Osteoblast (primary cell): ENCODE measurements around a stretch of chr1.

- CAGE, long polyA plus RNA: no peak
- RRBS: no CpG with 5 or more reads among the region's 25 CpGs
Observed at GRCh38 chr1:29283214-29284319, 47.2 kb downstream of the PTPRU start.

- CAGE, long polyA plus RNA: no peak
- RRBS: no CpG with 5 or more reads among the region's 6 CpGs
Observed at GRCh38 chr1:29417176-29417474, 180.8 kb downstream of the PTPRU start.

DNA sequence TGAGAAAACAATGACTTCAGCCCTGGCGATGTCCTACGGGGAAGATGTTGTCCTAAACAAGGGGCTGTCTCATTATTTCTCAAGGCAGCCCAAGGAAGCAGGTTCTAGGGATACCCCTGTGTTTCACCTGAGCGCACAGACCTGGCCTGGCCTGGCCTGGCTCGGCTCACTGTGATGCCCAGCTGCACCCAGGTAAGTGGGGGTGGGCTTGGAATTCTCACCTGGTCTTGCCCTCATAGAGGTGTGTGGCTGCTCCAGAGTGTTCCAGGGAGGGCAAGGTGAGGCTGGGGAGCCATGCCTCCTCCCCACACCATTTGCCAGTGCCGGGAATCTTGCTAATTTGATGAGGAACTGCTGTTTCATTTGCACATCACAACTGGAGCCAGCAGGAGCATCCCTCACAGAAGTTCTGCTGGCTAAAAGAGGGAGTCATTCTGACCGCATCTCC, 601.0 kb downstream of the PTPRU start:
- CAGE, long polyA plus RNA: no peak
- RRBS: no CpG with 5 or more reads among the region's 6 CpGs

- CAGE, long polyA plus RNA: no peak
- RRBS: no CpG with 5 or more reads among the region's 1 CpG
Observed at GRCh38 chr1:29999846-30000246, 723.5 kb downstream of the MATN1 start.

- CAGE, long polyA plus RNA: no peak
- RRBS: no CpG with 5 or more reads among the region's 20 CpGs
Observed at GRCh38 chr1:30728216-30728973, 5.0 kb upstream of the MATN1 start.

DNA sequence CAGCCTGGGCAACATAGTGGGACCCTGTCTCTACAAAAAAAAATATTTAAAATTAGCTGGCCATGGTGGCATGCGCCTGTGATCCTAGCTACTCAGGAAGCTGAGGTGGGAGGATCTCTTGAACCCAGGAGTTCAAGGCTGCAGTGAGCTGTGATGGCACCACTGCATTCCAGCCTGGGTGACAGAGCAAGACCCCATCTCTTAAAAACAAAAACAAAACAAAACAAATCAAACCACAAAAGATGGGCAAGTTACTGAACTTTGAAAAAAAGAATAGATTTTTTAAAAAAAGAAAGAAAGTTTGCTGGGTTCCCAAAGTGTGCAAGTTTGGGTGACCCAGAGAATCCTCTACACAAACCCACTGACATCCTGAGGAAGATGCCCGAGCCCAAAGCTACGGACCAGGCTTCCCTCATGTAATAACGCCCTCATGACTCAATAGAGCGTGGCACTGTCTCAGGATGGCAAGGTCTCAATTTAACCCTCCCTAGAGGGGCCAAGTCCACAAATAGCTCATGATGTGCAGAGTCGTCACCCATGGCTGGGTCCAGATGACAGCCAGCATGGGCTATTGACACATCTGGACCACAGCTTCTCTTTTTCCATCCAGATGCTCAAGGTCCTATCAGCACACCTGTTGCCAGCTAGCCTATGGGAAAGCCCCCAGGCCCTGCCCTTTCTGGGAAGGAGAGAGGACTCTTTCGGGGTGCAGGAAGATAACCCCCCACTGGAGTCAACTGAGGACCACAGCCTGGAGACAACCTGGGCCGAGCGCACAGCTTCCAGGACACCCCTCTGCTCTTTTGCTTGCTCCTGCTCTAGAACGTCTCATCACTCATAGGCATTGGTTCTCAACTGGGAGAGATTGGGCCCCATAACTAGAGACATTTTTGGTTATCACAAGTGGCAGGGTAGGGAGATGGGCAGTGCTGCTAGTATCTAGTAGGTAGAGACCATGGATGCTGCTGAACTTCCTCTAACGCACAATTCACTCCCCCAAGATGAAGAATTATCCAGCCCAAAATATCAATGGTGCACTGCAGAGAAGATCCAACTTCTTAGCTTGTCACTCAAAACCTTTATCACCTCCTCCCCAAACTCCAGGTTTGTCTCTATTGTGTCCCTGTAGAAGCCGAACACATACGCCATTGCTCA, 2.9 kb downstream of the LAPTM5 start:
- CAGE, long polyA plus RNA: no peak
- RRBS: no CpG with 5 or more reads among the region's 13 CpGs

GRCh38 chr1:30755490-30756095, 2.0 kb downstream of the LAPTM5 start:
- CAGE, long polyA plus RNA: no peak
- RRBS: no CpG with 5 or more reads among the region's 8 CpGs

DNA sequence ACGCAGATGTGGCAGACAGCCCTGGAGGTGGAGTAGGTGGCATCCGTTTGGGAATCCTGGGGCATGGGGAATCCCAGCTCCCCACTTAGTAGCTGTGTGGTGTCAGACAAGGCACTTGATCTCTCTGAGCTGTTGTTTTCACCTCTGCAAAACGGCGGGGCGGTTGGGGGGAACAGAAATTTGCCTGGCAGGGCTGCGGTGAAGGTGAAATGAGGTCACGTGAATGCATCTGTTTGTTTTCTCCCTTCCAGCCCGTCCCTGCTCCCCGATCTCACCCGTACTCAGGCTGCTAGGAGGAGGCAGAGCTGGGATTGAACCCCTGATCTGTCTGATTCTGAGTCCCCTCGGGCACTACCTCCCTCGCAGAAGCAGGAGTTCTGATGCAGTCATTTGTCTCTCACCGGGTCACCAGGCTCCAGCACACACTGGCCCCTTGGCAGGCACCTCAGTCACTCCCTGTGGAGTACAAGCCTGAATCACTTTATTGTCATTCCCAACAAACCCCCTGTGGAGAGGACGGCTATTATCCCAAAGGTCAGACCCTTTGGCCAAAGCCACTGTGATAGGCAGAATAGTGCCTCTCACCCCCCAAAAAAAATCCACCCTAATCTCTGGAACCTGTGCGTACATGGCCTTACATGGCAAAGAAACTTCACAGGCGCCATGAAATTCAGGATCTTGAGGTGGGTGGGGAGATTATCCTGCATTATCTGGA, 2.4 kb upstream of the LAPTM5 start:
- CAGE, long polyA plus RNA: no peak
- RRBS: no CpG with 5 or more reads among the region's 16 CpGs

DNA sequence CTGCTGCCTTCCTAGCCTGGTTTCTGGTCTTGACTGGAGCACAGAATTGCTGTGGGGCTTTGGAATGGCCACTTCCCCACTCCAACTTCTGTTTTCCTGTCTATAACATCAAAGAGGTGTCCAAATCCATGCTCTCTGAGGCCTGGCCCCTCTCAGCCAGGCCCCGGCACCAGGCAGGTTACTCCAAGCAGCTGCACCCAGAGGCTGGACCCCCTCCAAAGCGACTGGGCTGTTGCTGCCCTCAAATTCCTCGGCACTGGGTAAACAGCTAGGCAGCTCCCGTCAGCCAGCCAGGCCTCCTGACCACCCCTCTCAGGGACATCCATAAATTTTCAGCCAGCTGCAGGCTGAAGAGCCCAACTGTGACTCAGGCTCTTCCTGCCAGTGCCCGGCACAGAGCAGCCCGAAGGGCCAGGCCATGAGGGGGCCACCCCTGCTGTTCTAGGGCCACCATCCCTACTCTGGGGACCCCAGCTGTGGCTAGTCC, 5.9 kb upstream of the LAPTM5 start:
- CAGE, long polyA plus RNA: no peak
- RRBS: no CpG with 5 or more reads among the region's 6 CpGs

DNA sequence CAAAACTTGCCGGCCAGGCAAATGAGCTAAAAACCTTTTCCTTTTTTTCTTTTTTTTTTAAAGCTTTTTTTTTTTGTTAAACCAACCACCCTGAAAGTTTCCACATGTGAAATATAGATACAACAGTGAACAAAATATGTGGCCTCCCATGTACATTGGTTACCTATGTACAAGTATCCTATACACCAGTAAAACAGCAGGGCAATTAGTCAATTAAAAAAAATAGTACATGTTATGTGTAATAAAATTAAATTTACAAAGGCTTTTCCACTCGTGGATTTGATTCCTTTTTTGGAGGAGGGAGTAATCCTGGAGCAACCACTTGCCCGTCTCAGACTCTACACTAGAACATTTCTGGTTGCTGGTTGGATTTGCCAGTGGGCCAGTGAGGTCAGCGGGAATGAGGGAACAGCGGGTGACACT, 24.2 kb upstream of the SDC3 start:
- CAGE, long polyA plus RNA: no peak
- RRBS: no CpG with 5 or more reads among the region's 5 CpGs

GRCh38 chr1:30933982-30934258, 25.4 kb upstream of the SDC3 start:
- CAGE, long polyA plus RNA: no peak
- RRBS: no CpG with 5 or more reads among the region's 4 CpGs

- CAGE, long polyA plus RNA: no peak
- RRBS: no CpG with 5 or more reads among the region's 6 CpGs
Observed at GRCh38 chr1:31063529-31064003, 2.0 kb downstream of the PUM1 start.

DNA sequence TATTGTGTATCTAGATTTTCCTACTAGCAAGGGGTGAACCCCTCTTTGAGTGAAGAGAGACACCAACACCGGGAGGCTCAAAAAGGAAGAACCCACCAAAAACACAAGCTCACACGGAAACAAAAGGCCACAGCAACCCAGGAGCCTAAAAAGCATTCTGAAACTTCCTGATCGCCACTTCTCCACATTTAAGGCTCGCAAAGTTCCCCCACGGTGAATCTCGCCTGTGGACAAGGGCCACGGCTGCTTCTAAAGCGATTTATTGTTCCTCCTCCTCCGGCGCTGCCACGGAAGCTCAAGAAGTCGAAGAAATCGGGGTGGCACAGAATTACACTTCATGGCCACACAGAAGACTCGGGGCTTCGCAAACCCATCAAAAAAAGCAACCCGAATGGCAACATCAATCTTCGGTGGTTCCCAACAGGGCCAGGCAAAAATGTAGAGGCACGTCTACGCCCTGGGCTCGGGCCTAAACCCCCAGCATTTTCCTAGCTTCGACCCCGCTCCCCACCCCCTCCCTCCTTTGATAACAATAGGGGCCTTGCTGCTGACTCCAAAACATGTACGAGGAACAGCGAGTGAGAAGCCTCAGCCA, 526 bp downstream of the PUM1 start:
- CAGE, long polyA plus RNA: no peak
- RRBS: no CpG with 5 or more reads among the region's 24 CpGs

GRCh38 chr1:31100938-31101504, 35.5 kb upstream of the PUM1 start:
- CAGE, long polyA plus RNA: no peak
- RRBS: no CpG with 5 or more reads among the region's 5 CpGs

DNA sequence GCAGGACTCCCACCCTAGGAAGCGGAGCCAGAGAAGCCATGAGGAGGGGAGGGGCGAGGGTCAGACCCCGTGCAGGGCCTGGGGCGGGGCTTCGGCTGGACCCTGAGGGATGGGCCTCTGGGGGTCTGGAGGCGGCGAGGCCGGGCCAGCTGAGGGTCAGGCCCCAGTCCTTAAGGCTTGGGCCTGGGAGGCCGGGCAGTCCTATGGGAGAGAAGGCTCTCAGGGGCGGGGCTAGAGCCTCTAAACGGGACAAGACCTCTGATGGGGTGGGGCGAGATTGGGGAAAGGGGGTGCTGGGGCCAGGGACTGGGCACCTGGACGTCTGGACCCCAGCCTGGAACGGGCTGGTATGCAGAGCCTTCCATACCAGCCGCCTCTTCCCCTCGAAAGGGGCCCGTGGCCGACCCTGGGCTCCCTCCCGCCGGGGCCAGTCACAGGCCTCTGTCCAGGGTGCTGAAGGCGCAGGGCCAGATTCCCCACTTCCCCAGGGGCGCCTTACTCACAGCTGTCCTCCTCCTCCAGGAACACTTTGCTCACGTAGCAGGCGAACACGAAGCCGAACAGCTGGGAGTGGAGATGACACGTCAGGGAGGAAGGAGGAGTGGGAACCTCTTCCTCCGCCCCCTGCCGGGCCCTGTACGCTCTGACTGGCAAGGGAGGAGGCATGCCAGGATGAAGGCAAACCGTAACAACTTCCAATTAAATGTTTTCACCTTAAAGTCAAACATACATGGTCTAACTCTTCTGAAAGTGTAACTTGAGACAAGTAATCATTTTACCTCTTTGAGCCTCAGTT, 57.5 kb downstream of the NKAIN1 start:
- CAGE, long polyA plus RNA: no peak
- RRBS: 2% methylated on average over 2 of the region's 31 CpGs

GRCh38 chr1:31371432-31372424, 1.1 kb downstream of the FABP3 start:
- CAGE, long polyA plus RNA: no peak
- RRBS: no CpG with 5 or more reads among the region's 9 CpGs

DNA sequence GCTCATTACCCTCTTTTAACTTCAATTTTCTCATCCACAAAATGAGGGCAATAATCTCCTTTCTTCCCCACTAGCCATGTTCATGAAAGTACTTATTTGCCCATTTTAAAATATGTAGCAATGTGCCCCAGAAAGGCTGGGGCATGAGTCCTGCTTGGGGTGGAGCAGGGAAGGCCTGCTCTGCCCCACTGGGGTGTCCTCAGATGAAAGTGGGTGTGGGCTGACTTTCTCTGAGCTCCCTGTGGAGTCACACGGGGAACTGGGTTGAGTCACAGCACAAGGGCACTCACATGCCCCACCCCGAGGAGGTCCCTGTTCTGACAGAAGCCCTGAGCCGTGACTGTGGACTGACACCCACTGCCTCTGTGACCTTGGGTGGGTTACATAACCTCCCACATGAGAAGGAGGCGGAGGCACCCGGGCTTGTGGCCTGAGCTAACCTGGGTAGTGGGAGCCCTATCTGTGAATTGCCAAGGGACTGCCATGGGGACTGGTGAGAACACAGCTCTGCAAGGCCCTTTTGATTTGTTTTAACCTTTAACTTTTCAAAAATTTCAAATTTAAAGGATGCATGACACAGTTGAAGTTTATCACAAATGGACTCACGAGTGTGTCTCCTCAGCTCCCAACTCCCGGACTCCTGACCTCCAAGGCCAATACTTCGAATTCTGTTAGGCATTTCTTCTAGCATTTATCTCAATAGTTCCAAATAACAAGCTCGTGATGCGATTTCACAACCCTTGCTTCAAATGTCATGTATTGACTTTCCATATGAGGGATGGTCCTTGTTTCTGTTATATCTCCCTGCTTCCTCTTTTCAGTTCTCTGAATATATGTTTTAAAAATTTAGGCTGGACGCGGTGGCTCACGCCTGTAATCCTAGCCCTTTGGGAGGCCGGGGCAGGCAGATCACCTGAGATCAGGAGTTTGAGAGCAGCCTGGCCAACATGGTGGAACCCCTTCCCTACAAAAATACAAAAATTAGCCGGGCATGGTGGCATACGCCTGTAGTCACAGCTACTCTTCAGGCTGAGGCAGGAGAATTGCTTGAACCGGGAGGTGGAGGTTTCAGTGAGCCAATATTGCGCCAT, 52.3 kb upstream of the TINAGL1 start:
- CAGE, long polyA plus RNA: no peak
- RRBS: no CpG with 5 or more reads among the region's 18 CpGs

- CAGE, long polyA plus RNA: no peak
- RRBS: no CpG with 5 or more reads among the region's 30 CpGs
Observed at GRCh38 chr1:31644935-31645411, 297 bp upstream of the PEF1 start.

- CAGE, long polyA plus RNA: no peak
- RRBS: no CpG with 5 or more reads among the region's 4 CpGs
Observed at GRCh38 chr1:31699355-31699747, 4.5 kb downstream of the COL16A1 start.

DNA sequence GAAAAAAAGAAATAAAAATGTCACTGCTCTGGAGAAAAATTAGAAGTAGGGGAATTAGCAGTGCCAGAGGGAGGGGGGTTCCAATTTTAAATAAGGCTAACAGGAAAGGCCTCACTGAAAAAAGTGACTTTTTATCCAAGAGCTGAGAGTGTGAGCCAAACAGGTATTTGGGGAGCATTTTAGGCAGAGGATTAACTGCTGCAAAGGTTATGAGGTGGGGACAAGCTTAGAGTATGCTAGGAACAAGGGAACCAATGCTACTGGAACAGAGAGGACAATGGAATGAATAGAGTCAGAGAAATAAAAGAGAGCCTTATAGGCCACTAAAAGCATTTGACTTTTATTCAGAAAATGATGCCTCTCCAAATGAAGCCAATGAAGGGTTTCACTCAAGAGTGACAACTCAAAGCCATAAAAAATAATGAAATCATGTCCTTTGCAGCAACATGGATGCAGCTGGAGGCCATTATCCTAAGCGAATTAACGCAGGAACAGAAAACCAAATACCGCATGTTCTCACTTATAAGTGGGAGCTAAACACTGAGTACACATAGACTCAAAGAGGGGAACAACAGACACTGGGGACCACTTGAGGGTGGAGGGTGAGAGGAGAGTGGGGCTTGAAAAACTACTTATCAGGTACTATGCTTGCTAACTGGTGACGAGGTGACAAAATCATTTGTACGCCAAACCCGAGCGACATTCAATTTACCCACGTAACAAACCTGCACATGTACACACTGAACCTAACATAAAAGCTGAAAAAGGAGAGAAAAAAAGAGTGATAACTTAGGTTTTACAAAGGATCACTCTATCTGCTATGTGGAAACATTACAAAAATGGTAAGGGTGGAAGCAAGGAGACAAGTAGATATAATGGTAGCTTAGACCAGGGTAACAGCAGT, 11.2 kb downstream of the PTP4A2 start:
- CAGE, long polyA plus RNA: no peak
- RRBS: no CpG with 5 or more reads among the region's 8 CpGs